ENCODE measurements around a stretch of chr3.

GRCh38 chr3:170490932-170491173 lies 72.2 kb downstream of the CLDN11 start:
- PRO-cap = no peak

GRCh38 chr3:170864875-170865921 lies 4.8 kb downstream of the RPL22L1 start:
- PRO-cap = no peak

DNA sequence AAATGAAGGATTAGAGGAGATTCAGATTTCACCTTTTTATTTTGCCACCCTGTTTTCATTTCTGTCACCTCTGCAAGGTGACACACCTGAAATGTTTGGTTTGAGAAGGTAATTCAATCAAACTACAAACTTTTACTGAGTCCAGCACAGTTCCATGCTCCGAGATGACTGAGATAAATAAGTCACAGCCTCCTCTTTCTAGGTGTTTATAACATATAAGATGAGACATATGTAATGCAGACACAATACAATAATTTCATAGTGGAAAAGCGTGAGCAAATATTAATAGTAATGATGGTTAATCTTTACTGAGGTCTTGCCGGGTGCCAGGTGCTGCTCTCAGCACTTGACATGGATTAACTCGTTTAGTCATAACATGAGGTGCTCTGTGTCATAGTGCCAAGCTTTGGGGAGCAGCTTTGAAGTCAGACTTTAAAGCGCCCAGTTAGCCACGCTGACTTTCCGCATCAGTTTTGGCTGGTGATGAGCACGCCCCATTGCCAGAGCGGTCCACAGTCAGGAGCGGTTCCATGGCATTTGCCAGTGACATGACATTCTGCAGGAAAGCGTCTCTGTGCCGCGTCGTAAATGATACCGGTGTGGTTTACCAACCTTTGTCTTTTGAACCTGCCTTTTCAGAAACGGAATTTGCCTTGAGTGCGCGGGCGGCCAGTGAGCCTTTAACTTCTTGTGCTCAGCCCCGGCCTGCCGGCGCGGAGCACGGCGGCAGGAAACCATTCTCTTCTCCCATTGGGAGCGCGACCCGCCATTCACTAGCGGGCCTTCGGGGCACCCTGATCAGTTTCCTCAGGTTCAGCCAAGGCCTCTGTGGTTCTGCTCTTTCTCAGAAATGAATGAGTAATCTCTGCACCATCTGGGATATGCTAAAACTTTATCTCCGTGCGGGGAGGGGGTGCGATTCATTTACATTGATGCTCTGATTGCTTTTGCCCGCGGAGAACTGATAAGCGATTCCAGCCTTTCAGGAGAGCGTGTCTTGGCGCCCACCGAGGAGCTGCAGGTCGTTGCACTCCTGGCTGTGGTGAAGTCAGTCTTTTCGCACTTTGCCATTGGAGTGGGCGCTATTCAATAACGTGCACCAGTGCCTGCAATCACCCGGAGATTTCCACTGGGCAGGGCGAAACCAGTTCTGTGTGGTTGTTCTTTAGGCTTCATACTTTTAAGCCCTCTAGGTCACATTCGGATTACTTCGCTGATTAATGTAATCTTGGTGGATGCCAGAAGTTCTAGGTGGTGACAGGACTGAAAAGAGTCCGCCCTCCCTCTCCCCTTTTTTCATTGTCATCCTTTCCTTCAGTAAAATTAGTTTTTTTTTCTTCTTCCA lies 1.7 kb upstream of the SLC2A2 start:
- PRO-cap = no peak

DNA sequence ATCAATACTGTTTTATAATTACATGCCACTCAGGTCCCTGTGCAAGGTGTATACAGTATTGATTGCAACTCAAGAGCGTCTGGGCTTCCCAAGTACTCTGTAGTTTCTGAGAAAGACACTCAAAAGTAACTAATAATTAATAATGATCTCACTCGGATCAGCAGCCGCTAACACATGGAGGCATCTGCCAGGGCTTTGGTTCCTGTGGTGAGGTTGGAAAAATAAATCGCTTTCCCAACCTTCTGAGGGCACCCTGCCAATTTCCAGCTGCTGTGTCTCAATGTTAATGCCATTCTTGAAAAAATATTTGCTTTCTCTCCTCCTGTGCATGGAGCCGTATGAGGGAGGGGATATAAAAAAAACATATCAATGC lies 116.4 kb upstream of the SLC2A2 start:
- PRO-cap = no peak

- PRO-cap = no peak
These were observed 204.9 kb downstream of the TNIK start for GRCh38 chr3:171255168-171255890.

GRCh38 chr3:171261360-171261945 lies 198.8 kb downstream of the TNIK start:
- PRO-cap = no peak

DNA sequence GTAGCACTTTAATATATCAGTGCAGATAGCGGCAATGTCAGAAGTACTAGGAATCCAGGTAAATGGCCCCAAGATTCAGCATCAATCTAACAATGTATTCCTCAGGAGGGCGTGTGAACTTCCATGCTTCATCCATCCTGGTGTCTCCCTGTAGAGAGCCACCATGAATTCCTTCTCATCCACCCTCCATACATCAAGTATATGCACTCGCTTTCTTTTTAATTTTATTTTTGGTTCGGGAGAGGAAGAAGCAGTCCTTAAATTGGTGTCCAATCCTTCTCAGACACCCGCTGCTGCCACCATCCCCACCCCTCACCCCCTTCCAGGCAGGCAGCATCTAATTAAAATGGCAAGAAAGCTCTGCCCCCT lies 1.6 kb downstream of the TNIK start:
- PRO-cap = bidirectional peak, plus-strand start outside the sequence, minus-strand start at position 150 of the sequence

DNA sequence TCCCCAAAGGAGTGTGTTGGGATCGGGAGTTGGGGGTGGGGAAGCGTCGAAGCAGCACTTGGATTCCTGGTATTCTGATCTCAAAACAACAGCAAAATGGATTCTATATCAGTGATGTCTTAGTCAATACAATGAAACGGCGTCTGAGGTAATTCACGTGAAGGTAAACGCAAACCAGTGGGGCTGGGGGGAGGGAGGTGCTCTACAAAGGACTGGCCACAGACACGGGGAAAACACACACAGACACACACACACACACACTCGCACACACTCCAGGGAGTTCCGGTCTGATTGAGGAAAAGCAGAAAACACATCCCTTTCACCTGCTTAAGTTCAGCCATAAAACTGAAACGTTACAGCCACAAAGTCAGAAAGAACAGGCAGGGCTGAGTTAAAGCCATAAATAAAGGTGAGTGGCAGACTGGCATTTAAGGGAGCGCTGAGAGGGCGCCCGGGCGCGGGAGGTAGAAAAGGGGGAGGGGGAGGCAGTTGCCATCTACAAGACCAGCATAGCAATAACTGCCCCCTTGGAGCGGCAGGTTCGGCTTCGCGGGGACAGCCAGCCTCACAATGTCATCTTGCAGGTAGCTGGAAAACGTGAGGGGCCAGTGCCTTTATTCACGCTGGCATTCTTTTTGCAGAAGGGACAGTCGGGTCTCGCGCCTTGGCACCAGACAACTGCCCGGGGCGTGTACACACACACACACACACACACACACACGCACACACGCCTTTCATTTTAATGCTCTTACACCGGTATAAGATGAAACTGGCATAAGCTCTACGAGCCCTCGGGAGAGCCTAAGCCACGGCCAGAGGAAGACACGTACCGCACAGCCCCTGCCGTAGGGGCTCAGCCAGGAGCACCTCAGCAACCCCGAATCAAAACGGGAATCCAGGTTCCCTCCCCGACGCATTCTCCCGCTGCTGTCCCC lies 955 bp downstream of the TNIK start:
- PRO-cap = bidirectional peak, plus-strand start at position 28 of the sequence, minus-strand start outside the sequence

- PRO-cap = no peak
These were observed 20.3 kb upstream of the TNIK start for GRCh38 chr3:171480509-171480918.

GRCh38 chr3:171683031-171683522 lies 127.2 kb downstream of the PLD1 start:
- PRO-cap = no peak

- PRO-cap = no peak
These were observed 41.2 kb downstream of the PLD1 start for GRCh38 chr3:171768851-171769783.

DNA sequence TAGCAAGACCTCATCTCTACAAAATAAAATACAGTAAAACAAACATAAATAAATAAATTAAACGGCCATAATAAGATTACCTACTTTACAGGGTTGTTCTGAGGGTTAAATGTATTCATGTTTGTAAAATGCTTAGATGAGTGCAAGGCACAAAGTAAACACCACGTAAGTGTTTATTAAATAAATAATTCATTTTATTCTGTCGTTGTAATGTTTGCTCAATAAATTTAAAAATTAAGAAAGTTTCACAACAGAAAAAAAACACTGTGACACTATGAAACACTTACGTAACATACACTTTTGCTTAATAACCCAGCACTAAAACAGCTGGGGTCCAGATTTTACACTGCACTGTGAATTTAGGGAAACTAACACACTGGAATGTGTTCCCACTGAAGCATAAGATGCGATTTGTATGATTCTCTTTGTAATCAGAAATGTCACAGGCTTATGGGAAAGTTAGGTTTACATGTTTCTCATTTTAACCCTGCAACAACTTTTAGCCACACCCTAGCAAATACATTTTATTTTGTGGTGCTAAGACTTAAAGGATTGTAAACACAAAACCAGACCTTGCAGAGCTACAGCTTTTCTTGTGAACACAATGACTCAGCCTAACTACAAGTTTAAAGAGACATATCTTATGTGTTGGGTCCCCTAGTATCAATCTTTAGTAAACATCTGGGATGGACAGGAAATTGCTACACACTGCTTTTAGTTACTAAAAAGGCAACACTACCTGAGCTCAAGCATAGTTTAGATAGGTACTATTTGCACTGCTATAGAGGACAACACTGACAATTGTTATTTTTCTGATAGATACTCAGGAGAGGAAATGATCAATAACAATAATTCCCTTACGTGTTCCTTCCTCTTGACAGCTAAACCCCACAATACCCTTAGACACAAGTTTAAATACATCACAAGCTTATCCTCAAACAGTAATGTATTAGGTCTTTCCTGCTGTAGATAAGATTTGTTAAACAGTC lies 4.0 kb downstream of the PLD1 start:
- PRO-cap = no peak

- PRO-cap = no peak
These were observed 31.4 kb downstream of the TMEM212 start for GRCh38 chr3:171874203-171875291.

- PRO-cap = no peak
These were observed 94.6 kb upstream of the FNDC3B start for GRCh38 chr3:171944787-171945140.

- PRO-cap = no peak
These were observed 5.5 kb downstream of the FNDC3B start for GRCh38 chr3:172044894-172045336.

DNA sequence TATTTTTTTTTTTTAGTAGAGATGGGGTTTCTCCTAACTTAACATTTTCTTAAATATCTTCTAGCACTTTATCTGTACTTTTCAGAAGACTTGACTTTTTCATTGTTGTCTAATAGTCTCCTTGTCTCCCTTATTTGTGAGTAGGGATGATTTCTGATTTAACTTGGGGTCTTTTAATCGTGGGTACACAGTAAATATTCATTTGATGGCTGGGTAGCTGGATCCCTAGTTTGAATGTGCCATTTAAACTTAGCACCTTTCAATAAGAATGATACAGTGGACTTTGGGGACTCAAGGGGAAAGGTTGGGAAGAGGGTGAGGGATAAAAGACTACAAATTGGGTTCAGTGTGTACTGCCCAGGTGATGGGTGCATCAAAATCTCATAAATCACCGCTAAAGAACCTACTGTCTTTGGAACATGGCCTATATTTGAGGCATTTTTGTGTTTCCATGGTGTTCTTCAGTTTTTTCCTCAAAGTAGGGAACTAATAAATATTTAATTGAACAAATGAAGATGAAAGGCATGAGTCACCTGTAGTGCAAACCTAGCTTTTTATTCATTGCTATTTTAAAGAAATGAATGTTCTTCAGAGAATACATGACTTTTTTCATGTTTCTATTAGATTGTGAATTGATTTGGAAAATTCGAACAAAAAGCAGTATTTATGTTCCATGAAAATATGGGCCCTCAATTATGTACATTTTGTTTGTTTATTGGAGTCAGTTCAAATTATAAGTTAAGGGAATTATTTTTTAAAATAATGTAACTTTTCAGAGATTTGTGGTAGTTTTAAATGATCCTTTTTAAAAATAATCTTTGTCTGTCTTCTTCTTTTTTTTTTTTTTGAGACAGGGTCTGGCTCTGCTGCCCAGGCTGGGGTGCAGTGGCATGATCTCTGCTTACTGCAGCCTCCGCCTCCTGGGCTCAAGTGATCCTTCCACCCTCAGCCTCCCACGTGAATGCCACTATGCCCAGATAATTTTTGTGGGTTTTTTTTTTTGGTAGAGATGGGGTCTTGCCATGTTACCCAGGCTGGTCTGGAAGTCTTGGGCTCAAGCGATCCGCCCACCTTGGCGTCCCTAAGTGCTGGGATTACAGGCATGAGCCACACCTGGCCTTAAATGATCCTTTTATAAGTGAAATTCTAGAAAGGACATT lies 12.3 kb downstream of the FNDC3B start:
- PRO-cap = no peak

- PRO-cap = no peak
These were observed 39.3 kb downstream of the FNDC3B start for GRCh38 chr3:172078488-172079181.

DNA sequence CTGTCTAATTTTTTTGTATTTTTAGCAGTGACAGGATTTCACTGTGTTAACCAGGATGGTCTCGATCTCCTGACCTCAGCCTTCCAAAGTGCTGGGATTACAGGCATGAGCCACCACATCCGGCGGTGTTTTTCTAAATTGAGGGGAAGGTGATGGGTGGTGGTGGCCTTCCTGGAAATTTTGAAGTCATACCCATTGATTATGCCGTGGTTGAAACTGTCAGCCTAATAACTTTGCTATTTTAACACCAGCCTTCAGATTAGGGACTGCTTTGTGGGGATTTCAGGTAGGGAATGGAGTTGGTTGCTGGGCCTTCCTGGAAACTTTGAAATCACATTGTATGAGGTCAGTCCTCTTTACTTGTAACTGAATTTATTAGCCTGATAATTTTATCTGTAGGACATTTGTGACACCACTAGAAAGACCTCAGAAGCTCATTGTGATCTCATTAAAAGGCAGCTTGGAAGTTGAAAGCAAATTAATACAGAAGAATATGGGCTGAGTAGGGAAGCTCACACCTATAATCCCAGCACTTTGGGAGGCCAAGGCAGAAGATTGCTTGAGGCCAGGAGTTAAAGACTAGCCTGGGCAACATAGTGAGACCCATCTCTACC lies 97.6 kb downstream of the FNDC3B start:
- PRO-cap = no peak

DNA sequence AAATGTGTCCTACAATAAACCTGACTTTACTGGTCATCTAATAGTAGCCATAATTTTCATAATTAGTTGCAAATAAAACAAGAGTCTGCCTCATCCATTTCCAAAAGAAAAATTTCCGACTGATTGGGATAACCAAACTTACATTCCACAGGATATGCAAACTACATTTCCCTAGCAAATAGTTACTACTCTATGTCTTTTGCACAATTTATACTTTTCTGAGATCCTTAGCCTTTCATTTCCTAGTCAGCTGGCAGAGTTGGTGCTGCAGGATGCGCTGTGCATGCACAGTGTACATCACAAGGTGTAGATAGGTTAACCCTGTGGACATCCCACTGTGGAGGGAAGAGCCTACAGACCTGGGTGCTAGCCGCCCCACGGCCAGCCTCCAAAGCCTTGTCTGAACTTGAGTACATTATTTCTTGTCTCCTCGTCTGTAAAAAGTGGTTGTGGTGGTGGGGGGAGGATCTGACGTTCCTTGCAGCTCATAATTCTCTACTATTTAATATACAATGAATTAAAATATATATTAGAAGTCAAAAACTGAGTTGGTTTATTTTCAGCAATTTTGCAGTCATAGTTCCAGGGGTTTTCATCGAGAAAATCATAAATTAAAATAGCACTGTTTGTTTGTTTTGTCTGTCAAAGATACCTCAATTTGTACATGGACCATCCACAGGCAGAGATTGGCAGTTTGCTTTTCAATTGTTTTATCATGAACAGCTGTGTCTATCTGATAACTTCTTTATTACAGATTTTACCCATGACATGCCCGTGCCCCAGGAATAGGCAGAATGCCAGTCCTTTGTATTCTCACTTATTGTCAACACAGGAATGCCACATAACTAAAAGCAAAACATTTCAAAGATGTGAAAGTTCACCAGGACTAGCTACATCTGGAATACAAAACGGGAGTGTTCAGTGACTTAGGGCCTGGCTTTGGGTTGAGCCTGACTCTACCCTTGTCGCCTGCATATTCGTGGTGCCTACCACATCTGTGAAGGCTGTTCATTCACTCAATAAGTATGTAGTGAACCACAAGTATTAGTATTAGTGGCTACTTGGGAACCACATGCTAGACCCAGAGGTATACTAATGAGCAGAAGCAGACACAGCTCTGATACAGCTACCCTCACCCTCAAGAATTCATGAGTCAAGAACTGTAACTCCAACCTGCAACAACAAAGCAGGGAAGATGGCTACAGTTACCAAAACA lies 3.2 kb downstream of the TNFSF10 start:
- PRO-cap = no peak

GRCh38 chr3:172553007-172553502 lies 29.8 kb upstream of the TNFSF10 start:
- PRO-cap = no peak